Measurements from ENCODE around the gene WWC2.

DNA sequence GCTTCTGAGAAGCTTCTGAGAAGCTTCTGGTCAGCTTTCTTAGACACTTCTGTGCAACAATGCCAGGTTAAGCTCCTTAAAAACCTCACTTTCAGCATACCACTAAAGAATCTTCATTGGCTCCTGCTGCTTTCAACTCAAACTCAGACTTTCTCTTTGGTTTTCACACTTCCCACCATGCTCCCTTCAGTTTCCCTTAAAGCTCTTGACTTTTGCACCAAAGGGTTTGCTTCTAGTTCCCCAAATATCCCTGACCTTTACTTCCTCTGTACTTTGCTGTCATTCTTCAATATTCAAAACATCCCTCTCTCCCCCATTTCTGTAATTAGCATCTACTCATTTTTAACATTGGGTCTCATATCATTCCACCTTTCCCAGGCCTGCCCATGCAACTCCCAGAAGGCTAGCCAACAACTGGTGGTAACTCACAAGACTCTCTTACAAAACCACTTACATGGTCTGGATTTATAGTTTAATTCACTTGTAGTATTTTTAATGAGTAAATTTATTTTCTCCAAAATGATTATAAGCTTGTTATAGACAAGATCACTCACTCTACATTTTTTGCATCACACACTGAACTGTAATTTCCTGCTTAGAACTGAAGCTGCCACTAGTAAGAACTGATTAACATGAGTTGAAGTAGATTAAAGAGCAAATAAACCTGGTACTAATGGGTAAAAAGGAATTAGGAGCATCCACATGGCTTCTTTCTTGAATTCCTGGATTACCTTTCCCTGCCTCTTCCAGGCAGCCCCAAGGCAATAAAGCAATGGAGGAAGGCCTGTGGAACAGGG is 6.4 kb downstream of the VEGFC start:
- PRO-cap, 7 experiments, result no peak in any of the 7 experiments

GRCh38 chr4:176788872-176789357 is 3.8 kb downstream of the VEGFC start:
- PRO-cap, 7 experiments, result no peak in any of the 7 experiments

GRCh38 chr4:177010282-177010855 is 217.6 kb upstream of the VEGFC start:
- PRO-cap, 7 experiments, result no peak in any of the 7 experiments

GRCh38 chr4:180057824-180058171 is 2185.4 kb upstream of the TENM3 start:
- PRO-cap, 7 experiments, result no peak in any of the 7 experiments

GRCh38 chr4:180134047-180134591 is 2109.1 kb upstream of the TENM3 start:
- PRO-cap, 7 experiments, result no peak in any of the 7 experiments

DNA sequence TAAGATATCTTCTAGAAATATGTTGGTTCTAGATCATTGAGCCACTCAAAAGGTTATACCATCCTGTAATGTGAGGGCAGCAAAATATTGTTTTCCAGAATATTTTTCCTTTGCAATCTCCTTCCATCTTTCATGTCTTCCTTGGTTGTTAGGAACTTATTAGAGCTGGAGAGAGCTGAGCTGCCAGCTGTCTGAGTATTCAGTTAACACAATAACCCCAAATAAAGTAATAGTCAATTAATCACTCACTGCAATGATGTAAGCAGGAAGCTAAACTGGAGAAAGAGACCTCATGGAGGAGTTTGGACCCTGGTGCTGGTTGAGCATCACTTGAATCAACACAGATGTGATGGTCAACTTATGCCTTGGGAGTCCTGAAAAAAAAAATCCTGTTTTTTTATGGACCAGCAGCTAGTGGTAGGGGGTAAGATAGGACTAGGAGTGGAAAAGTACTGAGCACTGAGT is 2089.3 kb upstream of the TENM3 start:
- PRO-cap, 7 experiments, result no peak in any of the 7 experiments

- PRO-cap, 7 experiments, result no peak in any of the 7 experiments
Measured at GRCh38 chr4:182534099-182534505, 290.9 kb downstream of the TENM3 start.

- PRO-cap, 7 experiments, result no peak in any of the 7 experiments
Measured at GRCh38 chr4:182680033-182680701, 237.0 kb downstream of the DCTD start.

DNA sequence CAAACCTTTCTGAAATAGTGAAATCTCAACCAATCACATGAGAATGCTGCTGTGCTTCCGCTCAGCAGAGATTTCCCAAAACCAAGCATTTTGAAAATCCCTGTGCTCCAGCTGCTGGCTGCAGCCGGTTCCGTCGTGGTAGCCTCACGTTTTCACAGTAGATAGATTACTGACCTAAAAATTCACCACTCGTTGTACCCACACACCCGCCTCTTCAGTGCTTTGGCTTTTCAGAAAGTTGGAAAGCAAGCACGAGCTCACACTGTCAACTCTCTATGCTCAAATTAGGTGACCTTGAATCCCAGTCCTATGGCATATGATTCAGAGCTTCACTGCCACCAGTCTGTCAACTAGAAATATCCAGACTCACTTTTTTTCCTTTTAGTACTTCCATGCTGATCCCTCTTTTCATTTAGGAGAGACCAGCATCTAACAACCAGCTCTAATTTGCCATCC is 168.9 kb downstream of the DCTD start:
- PRO-cap, 7 experiments, result no peak in any of the 7 experiments

DNA sequence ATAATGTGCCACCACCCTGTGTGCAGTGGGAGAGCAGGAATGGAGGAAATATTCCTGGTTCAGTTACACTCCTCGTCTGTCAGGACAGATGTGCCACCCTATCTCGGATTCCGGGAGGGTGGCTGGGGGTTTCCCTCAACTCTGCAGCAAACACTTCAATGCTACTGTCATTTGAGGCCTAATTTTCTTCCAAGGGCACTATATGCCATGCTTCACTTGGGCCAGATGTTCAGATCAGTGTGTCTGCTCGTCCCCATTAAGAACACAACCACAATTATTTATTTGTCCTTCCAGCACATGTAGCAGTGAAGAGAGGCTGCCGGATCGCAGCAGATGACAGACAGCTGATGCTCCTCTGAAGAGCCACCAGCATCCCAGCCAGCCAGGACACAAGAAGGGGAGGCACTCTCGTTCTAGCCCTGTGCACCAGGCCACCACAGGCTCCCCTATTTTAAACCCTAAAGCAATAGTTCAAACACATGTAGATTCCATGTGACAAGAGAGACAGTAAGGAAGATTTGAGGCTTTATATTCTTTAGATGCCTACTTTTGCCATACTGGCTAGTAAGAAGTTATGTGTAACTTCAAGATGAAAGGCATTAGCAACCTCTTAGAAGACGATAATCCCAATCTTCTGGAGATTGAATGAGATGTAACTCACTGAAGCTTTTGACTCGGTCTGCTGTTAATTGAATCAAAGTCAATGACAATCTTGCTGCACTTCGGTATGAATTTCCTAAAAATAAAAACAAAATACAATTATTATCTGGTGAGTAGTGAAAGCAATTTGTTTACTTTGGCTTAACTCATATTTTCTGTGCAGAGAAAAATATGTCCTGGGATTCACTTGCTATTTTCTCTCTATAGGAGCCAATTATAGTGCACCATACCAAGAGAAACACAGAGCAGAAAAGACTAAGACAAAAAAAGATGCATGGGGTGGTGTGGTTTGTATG is 26.2 kb downstream of the DCTD start:
- PRO-cap, 7 experiments, result no peak in any of the 7 experiments

DNA sequence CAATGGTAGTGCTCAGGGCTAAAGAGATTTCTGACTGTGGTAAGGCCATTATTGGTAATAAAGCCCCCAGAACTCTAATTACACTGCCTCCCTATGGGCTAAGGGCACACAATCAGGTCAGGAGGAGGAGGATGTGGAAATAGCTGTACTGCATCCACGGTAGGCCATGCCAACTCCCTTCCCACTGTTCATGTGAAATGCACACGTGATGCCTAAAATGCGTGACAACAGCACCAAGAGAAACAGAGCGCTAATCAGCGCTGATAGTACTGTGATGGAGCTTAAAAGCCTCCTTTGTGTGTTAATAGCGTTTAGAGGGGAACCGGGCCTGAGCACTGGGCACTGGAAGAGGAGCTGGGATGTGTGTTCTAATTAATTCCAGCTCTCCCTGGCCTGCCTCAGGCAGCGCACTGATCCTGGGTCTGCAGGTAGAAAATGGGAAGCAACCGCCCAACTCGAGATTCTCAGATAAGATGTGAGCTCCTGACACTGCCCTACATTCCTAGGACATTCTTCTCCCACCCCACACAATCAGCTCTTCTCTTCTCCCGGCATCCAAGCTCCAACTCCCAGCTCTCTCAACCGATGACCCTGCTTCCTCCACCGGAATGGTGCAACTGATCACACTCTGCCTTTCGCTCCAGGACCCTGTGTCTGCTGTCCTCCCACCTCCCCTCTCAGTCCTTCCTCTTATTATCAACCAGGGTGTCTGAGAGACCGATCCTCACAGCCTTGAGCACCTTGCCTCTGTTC is 12.8 kb downstream of the DCTD start:
- PRO-cap, 7 experiments, result no peak in any of the 7 experiments

GRCh38 chr4:183098725-183099803 is at the start of gene WWC2:
Gene WWC2 (plus strand): TSS chr4:183099257.
- PRO-cap, 7 experiments, result peak in 7 of 7 experiments; most common plus-strand start chr4:183099279 (in 6); most common minus-strand start chr4:183099286 (in 2)

DNA sequence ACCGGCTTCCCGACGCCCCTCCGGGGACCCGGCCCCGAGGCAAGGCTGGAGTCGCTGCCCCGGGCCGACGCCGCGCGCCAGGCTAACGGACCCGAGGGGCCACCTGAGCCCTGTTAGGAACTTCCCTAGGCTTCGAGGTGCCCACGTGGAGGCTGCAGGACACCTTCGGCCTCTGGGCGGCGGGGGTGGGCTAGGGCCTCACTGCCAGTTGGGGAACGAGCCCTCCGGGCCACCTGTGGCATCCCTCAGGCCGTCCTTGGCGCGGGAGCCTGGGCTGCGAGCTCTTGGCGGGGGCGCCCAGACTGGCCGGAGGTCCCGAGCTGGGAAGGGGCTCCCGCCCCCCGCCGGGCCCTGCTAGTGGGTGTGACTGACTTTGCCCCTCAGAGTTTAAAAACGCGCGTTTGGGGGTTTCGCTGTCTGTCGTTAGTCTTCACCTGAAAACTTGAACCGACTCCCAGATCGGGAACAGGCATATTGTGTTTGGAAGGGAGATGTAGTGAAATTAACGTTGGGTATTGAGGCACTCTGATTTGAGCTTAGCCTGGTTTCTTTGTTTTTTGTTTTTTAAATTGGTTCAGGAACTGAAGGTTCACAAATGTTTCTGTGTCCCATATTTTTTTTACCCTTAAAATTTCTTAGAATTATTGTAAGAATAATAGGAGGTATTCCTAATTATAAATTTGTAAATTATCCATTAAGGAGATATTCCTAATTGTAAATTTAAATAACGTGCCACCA is 916 bp downstream of the WWC2 start:
- PRO-cap, 7 experiments, result no peak in any of the 7 experiments

- PRO-cap, 7 experiments, result no peak in any of the 7 experiments
Measured at GRCh38 chr4:183154636-183155623, 55.9 kb downstream of the WWC2 start.

GRCh38 chr4:183165498-183165756 is 66.4 kb downstream of the WWC2 start:
- PRO-cap, 7 experiments, result no peak in any of the 7 experiments

- PRO-cap, 7 experiments, result no peak in any of the 7 experiments
Measured at GRCh38 chr4:183241161-183241489, 79.0 kb downstream of the CLDN22 start.

- PRO-cap, 7 experiments, result no peak in any of the 7 experiments
Measured at GRCh38 chr4:183482096-183482656, 22.7 kb upstream of the ING2 start.

- PRO-cap, 7 experiments, result no peak in any of the 7 experiments
Measured at GRCh38 chr4:183571163-183571957, 66.5 kb downstream of the ING2 start.

- PRO-cap, 7 experiments, result no peak in any of the 7 experiments
Measured at GRCh38 chr4:183721743-183722078, 62.6 kb downstream of the TRAPPC11 start.

DNA sequence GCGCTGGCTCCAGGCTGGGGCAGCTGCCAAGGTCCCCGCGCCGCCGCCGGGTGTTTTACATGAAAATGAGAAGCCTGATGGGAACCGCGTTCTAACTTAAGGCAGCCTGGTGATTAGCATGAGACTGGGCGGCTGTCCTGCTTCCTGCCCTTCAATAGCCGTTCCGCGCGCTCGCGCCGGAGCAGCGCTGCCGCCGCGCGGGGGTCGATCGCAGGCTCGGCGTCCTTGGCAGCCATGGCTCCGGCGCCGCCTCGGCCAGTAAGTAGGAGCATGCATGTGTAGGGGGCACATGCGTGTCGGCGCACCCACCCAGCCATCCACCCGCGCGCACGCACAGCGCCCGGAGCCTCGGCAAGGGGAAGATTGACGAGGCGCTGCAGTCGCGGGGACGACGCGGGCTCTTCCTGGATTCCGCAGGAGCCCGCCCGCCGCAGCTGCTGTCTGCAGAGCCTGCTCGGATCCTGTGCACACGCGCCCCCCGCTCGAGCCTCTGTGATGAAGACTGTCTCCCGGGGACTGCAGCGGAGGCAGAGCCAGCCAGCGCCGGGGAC is 609 bp downstream of the STOX2 start:
- PRO-cap, 7 experiments, result no peak in any of the 7 experiments